Cytotoxic T cell (primary cell): Measurements from ENCODE around the genes LRRC43, HCAR2 and ARL6IP4.

GRCh38 chr12:122147139-122148187 lies 26.6 kb downstream of the IL31 start:
- PRO-cap, 2 experiments: no peak in any of the 2 experiments

DNA sequence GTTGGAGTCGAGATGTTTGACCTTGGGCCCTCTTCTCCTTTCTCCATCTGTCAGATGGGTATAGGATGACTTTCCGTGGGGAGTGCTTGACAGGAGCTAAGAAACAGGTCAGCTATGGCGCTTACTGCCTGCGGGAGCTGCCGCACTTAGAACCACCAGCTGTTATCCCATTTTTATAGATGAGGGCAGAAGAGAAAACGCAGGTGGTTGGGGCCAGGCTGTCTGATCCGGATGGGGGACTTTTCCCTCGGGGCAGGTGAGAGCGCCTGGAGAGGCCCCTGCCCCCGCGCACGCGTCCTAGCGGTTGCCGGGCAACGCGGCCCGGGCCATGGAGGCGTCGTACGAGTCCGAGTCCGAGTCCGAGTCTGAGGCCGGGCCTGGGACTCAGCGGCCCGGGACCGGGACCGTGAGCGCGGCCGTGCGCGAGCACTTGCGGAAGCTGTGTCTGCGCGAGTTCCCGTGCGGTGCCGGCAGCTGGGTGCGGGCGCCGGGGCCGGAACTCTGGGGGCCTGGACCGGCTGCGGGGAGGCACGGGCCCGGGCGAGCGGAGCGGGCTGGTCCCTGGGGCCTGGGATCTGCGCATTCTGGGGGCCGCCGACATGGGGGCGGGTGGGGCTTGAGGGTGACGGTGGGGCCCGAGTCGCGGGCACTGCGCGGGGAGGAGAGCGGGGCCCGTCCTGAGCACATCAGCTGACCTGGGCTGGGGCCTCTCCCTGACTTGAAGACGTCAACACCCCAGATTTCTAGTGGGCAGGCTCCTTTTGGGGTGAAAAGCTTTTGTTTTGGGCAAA lies at the start of gene LRRC43:
LRRC43 (plus strand) TSS at position 307 of the 791 bp plus-strand sequence.
- PRO-cap, 2 experiments: no peak in any of the 2 experiments

DNA sequence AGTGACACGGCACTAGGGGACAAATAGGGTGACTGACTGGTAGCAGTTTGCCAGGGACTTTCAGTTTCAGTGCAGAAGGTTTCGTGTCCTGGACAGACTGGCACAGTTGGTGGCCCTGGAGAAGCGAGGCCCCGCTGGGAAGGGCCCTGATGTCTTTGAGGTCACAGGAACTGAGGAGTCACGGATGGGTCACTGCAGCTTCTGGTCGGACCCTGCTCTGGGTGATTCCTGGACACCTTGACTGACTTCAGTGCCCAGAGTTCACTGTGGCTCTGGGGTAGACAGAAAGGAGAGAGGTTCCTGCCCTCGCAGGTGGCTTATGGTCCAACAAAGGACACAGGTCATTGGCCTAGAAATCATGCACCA lies 2.7 kb downstream of the LRRC43 start:
- PRO-cap, 2 experiments: no peak in any of the 2 experiments

- PRO-cap, 2 experiments: no peak in any of the 2 experiments
These were observed 6.6 kb upstream of the B3GNT4 start for GRCh38 chr12:122196785-122197399.

DNA sequence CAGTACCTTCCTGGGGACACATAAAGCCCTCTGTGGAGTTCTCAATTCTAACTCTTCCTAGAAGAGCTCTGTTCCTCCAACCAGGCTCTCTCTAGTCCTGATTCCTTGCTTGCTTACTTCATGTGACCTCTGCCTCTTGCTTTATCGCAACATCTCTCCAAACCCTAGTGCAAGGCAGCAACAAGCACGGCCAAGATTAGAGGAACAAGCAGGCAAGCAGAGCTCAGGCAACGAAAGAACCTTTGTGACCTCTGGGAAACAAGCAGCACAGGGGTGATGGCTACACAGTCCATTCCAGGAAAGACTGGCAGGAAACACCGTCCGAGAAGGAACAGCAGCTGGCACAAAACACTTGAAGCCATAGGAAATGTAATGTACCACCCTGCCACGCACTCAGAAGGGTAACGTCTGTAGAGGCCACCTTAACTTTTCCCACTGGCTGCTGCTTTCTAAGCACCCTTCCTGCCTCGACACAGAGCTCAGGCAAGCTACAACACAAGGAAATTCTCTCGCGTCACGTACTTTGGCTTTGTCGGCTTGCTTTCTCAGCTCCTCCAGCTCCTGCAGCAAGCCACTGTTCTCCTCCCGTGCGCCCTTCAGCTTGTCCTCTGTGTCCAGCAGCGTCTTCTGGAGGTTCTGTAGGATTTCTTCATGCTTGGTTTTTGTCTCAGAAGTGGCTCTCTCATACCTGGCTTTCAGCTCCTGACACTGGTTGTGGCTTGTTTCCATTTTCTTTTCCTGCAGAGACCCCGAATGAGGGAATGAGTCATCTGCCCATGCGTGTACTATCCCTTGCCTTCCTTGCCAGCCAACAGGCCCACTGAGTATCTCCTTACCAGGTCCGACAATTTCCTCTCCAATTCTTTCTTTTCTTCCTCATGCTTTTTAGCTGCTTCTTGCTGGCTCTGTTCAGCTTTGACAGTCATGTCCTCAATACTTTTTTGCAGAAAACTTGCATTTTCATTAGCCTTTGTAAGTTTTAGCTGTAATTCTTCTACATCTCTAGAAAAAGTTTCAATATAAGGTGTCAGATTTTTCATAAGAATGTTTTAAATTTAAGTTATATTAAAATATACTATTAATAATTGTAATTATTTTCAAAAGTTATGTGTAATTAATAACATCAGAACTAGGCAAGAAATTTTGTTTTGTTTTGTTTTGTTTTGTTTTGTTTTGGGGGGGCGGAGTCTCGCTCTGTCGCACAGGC lies 61.5 kb upstream of the VPS33A start:
- PRO-cap, 2 experiments: no peak in any of the 2 experiments

- PRO-cap, 2 experiments: no peak in any of the 2 experiments
These were observed 58.7 kb downstream of the CLIP1 start for GRCh38 chr12:122363732-122364273.

DNA sequence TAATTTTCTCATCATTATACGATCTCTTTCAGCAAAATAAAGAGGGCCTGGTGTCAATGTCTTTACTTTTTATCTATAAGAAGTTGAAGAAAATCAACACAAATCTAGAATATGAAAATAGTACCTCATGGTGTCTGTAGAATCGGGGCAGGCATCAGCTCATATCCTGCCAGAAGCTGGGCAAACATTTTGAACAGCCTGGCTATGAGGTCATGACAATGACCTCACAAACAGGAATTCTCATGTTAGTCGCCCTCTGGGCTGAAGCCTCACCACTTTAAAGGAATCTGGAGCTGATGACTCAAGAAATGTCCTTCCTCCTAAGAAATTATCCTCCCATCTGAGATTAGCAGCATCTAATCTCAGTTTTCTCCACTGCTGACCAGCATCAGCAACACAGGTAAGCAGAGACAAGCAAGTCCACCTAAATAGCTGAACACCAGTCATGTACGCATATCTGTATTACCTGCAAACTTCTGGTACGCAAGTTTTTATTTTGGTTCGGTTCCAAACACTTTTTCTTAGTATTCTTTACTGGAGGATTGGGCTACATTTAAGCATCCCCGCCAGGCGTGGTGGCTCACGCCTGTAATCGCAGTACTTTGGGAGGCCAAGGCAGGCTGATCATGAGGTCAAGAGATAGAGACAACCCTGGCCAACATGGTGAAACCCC lies 27.1 kb downstream of the CLIP1 start:
- PRO-cap, 2 experiments: no peak in any of the 2 experiments

DNA sequence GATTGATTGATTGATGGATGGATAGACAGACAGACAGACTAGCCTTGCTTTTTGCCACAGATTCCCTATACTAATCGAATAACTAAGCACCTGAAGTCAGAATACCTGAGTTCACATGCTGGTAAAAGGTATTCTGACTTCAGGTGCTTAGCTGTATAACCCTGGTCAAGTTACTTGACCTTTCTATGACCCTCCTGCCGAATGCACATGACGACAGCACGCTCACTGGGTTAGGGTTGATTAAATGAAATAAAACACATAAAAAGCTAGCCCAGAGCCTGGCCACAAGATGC lies 1.6 kb downstream of the CLIP1 start:
- PRO-cap, 2 experiments: no peak in any of the 2 experiments

GRCh38 chr12:122501032-122501679 lies 424 bp upstream of the ZCCHC8 start:
- PRO-cap, 2 experiments: peak in 2 of 2 experiments; most common plus-strand start chr12:122501170 (in 2)

GRCh38 chr12:122659578-122660033 lies 43.6 kb downstream of the HCAR2 start:
- PRO-cap, 2 experiments: no peak in any of the 2 experiments

DNA sequence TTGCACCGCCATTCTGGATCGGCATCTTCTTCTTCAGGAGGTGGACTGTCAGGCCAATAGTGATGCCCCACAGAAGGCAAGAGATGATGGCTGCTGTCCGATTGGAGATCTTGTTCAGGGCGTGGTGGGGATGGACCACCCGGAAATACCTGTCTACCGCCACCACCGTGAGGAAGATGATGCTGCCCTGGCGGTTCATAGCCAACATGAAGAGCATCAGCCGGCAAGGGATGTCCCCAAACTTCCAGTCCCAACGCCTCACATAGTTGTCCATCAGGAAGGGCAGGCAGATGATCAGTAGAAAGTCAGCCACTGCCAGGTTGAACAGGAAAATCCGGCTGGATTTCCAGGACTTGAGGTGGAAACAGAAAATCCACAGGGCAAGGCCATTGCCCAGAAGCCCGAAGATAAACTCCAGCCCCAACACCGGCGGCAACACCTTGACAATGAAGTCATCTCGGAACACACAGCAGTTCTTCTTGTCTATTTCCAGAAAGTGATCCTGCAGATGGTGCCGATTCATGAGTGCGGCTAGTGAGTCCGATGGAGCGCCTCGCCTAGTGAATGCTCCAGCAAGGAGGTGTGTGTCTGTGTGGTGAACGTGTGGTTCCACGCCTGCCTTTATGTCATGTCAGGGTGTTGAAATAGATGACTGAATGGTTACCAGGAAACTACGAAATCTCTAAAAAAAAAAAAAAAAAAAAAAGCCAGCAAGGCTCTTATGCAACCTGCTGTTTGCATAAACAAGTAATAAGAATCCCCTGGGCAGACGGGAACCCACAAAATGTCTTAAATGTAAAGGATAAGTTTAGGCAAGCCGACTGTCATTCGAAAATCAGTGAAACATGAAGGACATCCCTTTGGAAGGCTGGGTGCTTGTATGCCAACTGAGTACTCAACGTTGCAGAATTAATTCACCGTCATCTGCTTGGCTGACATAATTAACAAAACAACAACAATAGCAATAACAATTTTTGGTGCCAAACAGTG lies at the start of gene HCAR2:
HCAR2 (minus strand) TSS at position 597 of the 990 bp plus-strand sequence.
- PRO-cap, 2 experiments: no peak in any of the 2 experiments

DNA sequence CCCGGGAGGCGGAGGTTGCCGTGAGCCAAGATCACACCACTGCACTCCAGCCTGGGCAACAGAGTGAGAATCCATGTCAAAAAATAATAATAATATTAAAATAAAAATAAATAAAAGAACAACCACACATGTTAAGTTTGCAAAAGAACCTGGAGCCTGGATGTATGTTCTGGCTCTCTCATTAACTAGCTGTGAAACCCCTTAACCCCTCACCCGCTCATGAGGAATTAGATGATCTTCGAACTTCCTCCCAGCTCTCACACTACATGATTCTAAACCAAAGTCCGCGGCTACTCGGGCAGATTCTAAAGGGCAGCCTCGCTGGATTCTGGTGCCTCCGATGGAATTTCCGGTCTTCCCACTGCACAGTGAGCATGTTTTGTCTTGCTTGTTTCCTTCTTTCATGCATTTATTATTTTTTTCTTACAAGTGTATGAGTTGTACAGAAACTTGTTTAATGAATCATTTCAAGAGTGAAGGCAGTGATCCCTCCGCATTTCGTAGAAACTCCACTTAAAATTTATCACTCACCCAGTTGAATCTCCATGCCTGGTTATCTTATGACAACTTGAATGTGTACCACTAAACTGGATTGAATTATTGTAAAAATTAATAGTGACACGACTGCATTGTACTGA lies 4.4 kb upstream of the HCAR3 start:
- PRO-cap, 2 experiments: no peak in any of the 2 experiments

DNA sequence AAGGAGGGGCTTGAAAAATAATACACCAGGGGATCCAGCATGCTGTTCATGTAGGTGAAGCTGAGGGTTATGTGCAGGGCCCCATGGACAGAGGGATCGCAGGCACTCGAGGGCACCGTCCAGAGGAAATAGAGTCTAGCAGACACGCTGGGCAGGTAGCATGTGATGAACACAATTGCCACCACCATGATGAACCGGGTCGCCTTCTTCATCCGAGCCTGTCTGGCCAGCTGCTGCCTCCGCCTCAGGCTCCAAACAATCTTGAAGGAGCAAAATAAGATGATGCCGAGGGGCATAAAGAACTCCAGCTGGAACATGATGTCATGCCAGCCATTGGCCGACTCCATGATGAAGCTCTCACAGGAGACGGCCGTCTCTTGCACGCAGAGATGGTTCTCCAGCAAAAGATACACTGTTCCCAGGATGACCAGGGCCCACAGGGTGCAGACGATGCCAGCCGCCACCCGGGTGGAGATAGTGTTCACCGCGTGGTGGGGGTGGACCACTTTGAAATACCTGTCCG lies 1.1 kb downstream of the HCAR1 start:
- PRO-cap, 2 experiments: no peak in any of the 2 experiments

DNA sequence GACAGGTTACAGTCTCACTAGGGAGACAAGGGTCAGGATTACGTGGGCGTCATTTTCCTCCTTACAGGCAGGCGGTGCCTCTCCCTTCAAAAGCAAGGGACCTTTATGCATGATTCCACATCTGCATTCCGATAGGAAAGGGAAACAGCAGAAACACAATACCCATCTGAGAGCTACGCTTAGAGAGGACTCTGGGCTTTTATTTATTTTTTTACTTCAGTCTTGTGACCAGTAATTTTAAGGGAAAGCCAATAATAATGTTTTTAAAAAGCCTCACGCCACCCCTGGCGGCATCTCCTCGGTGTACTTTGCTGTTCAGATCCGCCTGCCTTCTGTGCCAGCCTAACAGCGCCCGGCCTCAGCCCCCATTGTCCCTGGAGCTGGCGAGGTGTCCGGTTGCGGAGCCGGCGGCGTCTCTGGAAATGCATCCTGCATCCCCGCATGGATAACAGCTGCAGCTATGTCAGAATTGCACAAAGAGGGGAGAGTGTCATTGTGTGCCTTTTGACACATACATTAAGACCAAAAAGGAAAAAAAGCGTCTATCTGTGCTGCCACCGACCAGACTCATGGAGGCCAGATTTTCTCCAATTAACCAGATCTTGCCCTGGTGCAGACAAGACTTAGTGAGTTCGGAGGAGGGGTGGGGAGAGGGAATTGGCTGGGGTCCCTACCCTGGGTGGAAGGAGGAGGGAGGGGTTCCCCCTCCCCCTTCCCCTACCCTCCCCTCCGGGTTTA lies 707 bp upstream of the HIP1R start:
- PRO-cap, 2 experiments: peak in 2 of 2 experiments; most common plus-strand start position 368 of the sequence (in 2)

- PRO-cap, 2 experiments: no peak in any of the 2 experiments
These were observed 17.1 kb downstream of the ABCB9 start for GRCh38 chr12:122948838-122949787.

DNA sequence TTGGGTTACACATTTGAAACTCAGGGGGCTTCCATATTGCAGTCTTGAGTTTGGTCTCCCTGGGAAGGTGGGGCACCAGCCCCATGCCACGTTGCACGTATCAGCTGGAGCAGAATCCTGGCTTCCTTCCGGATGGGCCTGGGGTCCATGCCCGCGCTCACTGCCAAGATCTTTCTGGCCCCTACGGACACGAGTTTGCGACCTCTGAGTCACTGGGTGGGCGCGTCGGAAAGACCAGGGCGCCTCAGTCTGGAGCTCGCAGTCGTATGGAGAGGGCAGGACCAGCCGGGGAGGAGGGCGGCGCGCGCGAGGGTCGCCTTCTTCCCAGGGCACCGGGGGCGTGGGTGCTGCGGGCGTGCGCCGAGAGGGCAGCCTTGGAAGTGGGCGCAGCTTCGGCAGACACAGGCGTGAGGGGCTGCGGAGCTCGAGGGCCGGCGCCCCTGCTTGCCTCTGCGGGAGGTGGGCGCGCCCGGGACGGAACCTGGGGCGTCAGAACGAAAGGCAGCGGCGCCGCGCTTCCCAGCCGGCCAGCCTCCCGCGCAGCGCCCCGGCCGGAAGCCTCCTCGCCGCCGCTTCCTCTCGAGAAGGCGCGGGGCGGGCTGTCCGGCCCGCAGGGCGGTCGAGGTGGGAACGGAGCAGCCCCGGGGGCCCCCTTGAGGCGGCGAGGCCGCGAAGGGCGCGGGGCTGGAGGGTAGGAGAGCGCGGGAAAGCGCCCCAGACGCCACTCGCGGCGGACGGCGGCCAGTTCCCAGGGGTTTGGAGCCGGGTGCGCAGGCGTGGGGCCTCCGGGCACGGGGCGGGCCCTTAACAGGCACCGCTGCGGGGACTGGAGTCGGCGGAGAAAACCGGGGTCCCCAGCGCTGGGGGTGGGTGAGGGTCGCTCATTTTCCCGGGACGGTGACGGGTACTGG lies at the start of gene ARL6IP4:
ARL6IP4 (plus strand) TSS at position 560 of the 911 bp plus-strand sequence.
- PRO-cap, 2 experiments: peak in 2 of 2 experiments; most common plus-strand start position 656 of the sequence (in 2); most common minus-strand start position 496 of the sequence (in 1)

GRCh38 chr12:123058864-123059247 lies 78.4 kb downstream of the ARL6IP4 start:
- PRO-cap, 2 experiments: no peak in any of the 2 experiments

- PRO-cap, 2 experiments: peak in 1 of 2 experiments; most common plus-strand start chr12:123107276 (in 1); most common minus-strand start chr12:123107194 (in 1)
These were observed 43.9 kb downstream of the PITPNM2 start for GRCh38 chr12:123106857-123107429.

GRCh38 chr12:123118462-123119166 lies 32.3 kb downstream of the PITPNM2 start:
- PRO-cap, 2 experiments: no peak in any of the 2 experiments

DNA sequence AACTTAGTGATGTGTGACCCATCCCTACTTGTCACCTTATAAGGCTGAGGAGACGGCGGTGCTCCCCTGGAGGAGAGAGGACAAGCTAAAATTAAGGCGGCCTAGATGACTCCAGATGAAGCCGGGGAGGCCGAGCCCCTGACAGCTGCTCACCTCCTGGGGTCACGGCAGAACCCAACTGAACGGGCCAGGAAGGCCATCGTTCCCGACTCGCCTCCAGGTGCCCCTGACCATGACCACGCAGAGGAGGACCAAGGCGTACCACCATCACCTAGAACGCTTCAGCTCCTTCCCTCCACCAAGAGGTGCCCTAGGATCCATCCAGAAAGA lies 911 bp upstream of the PITPNM2 start:
- PRO-cap, 2 experiments: no peak in any of the 2 experiments